Gastrocnemius medialis (tissue), 3 donors: ENCODE results near the gene ABCC1.

GRCh38 chr16:15501988-15502900 lies 67.9 kb downstream of the BMERB1 start:
- PRO-cap, result no peak
- RAMPAGE, long total RNA, 3 experiments, result no peak in any of the 3 experiments

GRCh38 chr16:15572409-15573398 lies 70.2 kb downstream of the MARF1 start:
- PRO-cap, result no peak
- RAMPAGE, long total RNA, 3 experiments, result no peak in any of the 3 experiments

- PRO-cap, result no peak
- RAMPAGE, long total RNA, 3 experiments, result no peak in any of the 3 experiments
These were observed 68.9 kb downstream of the MARF1 start for GRCh38 chr16:15573896-15574558.

GRCh38 chr16:15807635-15808290 lies 49.1 kb downstream of the MYH11 start:
- PRO-cap, result no peak
- RAMPAGE, long total RNA, 3 experiments, result no peak in any of the 3 experiments

GRCh38 chr16:15949014-15950055 lies at the start of gene ABCC1:
Gene ABCC1 (plus strand): TSS chr16:15949616.
- PRO-cap, result bidirectional peak, plus-strand start at chr16:15949640, minus-strand start at chr16:15949512; unidirectional peak, plus-strand start at chr16:15949992
- RAMPAGE, long total RNA, 3 experiments, result no peak in any of the 3 experiments

DNA sequence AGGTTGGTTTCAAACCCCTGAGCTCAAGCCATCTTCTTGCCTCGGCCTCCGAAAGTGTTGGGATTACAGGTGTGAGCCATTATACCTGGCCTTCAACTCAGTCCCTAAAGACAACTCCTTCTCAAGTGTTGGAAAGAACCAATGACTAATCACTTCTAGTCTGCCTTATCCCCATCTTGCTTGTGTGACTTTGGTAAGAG lies 21.3 kb downstream of the ABCC1 start:
- PRO-cap, result no peak
- RAMPAGE, long total RNA, 3 experiments, result no peak in any of the 3 experiments

- PRO-cap, result no peak
- RAMPAGE, long total RNA, 3 experiments, result no peak in any of the 3 experiments
These were observed 58.4 kb downstream of the ABCC1 start for GRCh38 chr16:16007593-16008427.

GRCh38 chr16:16021861-16022791 lies 72.7 kb downstream of the ABCC1 start:
- PRO-cap, result bidirectional peak, plus-strand start at chr16:16022308, minus-strand start at chr16:16022120
- RAMPAGE, long total RNA, 3 experiments, result no peak in any of the 3 experiments

GRCh38 chr16:16036306-16036863 lies 87.0 kb downstream of the ABCC1 start:
- PRO-cap, result no peak
- RAMPAGE, long total RNA, 3 experiments, result no peak in any of the 3 experiments

- PRO-cap, result no peak
- RAMPAGE, long total RNA, 3 experiments, result no peak in any of the 3 experiments
These were observed 125.1 kb downstream of the ABCC1 start for GRCh38 chr16:16074612-16074857.

DNA sequence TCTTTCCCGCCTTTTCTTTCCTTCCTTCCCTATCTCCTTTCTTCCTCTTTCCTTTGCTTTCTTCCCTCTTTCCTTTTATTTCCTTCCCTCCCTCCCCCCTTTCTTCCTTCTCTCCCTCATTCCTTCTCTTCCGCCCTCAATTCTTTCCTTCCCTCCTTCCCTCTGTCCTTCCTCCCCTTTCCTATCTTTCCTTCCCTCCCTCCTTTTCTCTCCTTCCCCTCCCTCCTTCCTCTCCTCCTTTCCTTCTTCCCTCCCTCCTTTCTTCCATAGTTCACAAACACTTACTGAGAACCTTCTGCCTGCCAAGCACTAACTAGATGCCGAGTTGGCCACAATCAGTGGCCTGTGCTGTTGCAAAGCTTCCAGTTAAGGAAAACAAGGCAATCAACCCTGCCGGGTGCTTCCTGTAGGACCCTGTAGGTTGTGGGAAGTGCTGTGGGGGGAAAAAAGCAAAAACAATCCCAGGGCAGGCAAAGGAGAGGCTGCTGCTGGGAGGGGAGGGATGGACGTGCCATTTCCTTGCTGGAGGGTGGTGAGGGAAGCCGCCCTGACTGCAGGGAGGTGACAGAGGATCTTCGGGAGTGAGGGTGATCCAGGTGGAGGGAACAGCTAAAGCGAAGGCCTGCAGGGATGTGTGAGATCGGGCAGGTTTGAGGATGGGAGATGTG lies 31.6 kb downstream of the ABCC6 start:
- PRO-cap, result no peak
- RAMPAGE, long total RNA, 3 experiments, result no peak in any of the 3 experiments

DNA sequence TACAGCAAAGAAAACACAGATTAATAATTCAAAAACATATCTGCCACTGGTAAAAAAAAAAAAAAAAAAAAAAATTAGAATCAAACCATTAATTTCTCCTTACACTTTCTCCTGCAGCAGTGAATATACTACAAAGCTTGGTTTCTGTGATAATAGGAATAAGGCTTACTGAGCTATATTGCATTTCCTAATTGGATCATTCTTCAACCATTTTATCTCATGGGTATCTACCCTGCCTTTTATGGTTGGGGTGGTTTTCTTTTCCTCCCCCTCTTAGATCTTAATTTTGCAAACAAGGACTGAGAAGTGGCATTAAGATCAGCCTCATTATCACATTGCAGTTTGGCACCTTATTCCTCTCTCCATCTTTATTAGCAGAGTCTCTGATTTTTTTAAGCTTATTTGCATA lies 439.0 kb downstream of the XYLT1 start:
- PRO-cap, result no peak
- RAMPAGE, long total RNA, 3 experiments, result no peak in any of the 3 experiments

- PRO-cap, result no peak
- RAMPAGE, long total RNA, 3 experiments, result no peak in any of the 3 experiments
These were observed 399.9 kb downstream of the XYLT1 start for GRCh38 chr16:17070648-17071549.

DNA sequence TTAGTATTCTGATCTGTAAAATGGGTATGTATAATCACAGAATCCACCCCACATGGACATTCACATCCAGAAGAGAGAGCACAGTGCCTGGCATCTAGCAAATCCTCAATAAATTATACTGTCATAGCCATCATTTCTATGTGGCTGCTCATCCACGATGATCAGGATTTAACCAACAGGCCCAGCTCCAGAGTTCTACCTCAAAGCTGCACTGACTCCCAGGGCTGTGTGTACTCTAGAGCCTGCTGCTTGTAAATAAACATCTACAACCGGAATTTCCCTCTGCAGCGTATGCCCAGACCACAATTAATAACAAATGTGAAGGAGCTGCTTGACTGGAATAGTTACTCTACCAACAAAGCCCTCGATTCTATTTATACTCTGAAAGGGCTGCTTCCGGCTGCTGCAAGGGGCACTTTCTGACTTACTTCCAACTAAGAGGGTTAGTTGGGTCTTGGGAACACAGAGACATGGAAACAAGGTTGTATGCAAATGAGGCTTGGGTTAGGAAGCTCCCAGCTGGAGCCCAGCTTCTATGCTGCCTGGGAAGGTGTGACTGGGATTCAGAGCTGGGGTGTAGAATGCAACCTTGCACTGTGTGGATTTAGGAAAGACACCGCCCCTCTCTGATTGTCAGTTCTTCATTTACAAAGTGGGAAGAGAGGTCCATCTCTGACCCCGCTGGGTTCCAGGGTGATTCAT lies 265.1 kb downstream of the XYLT1 start:
- PRO-cap, result no peak
- RAMPAGE, long total RNA, 3 experiments, result no peak in any of the 3 experiments

DNA sequence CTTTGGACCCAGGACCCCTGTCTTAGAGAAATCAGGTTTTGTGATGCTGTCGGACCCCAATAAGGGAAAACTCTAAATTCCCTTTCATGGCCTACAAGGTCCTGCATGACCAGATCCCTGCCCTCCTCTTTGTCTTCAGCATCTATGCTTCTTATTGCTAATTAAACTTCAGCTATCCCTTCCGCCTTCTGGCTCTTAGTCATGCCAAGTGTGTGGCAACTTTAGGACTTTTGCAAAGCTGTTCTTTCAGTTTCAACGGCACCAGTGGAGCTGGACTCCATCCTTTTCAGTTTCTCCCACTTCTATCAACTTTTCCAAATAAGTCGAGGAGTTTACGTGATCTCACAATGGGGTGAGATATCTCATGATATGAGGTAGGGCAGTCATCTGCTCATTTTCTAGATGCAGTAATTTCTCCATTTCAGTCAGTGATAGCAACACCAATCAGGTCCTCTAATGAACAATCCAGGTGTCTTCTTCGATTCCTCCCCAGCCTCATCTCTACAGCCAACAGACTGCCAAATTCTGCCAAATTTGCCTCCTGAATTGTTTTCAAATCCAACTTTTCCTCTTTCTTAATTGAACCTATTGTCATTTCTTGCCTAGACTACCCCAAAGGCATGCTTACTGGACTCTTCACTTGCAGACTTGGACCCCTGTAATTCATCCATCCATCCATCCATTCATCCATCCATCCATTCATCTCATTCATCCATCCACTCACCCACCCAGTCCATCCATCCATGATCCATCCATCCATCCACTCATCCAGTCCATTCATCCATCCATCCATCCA lies 232.0 kb downstream of the XYLT1 start:
- PRO-cap, result no peak
- RAMPAGE, long total RNA, 3 experiments, result no peak in any of the 3 experiments

GRCh38 chr16:17269283-17269951 lies 201.3 kb downstream of the XYLT1 start:
- PRO-cap, result no peak
- RAMPAGE, long total RNA, 3 experiments, result no peak in any of the 3 experiments

GRCh38 chr16:17270445-17271112 lies 200.2 kb downstream of the XYLT1 start:
- PRO-cap, result no peak
- RAMPAGE, long total RNA, 3 experiments, result no peak in any of the 3 experiments

DNA sequence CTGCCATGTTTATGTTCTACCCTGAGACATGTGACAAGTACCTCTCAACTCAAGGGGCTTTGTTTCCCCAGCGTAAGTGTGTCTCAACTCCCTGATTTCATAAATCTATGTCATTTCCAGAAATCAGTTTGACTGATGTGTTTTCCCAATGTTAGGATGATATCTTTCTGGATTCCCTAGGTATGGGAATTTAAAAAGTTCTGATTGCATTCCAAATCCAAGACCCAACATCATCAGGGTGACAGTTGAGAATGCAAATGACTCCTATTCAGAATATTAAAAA lies 181.4 kb downstream of the XYLT1 start:
- PRO-cap, result no peak
- RAMPAGE, long total RNA, 3 experiments, result no peak in any of the 3 experiments

GRCh38 chr16:17364152-17364847 lies 106.5 kb downstream of the XYLT1 start:
- PRO-cap, result no peak
- RAMPAGE, long total RNA, 3 experiments, result no peak in any of the 3 experiments

- PRO-cap, result no peak
- RAMPAGE, long total RNA, 3 experiments, result no peak in any of the 3 experiments
These were observed 78.7 kb downstream of the XYLT1 start for GRCh38 chr16:17392062-17392540.